Frontal cortex (tissue), 2 donors: ENCODE data around the genes INO80 and SPTBN5.

DNA sequence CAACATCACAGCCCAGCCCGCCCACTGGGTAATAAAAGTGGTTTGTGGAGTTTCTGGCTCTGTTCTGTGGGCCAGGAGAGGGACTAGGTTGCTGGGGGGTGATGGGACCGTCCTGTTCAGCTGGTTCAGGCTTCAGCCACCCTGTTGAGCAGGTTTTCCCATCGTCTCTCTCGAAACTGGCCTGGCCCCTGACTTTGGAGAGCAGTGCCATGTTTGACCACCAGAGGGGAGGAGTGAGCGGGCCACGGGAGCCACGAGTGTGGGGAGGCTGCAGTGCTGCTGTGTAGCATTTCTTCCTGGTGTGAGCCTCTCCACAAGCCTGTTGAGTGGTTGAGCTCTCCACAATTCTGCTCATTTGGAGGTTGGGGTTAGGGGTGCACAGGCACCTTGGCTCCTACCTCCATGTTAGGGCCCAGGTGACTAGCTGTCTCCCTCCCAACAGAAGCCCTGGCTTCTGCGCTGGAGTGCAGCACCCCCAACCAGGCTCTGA lies 13.8 kb downstream of the SPINT1 start:
- RAMPAGE, long total RNA = no peak

DNA sequence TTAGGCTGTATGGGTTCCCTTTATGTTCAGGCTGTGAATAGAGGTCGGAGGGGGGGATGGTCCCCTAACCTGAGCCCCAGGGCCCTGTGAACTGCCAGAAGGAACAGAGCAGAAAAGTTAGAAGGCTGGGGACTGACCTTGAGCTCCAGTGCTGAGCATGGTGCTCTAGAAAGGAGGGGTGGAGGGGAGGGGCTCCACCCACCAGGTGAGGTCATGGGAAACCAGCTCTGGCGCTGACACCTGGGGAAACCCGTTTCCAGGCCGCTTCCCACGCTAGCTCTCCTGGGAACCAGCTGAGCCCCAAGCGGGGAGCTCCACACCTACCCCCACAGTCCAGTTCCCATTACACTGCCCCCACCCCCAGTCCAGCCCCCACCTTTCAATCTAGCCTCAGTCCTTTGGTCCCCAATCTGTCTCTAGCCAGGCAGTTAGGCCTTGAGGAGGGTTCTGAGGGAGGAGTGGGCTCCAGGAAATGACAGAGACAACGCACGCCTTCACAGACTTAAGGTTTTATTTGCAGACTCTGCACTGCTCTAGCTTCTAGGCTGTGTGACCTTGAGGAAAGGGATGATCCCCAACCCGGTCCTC lies 2.2 kb downstream of the RHOV start:
- RAMPAGE, long total RNA = no peak

DNA sequence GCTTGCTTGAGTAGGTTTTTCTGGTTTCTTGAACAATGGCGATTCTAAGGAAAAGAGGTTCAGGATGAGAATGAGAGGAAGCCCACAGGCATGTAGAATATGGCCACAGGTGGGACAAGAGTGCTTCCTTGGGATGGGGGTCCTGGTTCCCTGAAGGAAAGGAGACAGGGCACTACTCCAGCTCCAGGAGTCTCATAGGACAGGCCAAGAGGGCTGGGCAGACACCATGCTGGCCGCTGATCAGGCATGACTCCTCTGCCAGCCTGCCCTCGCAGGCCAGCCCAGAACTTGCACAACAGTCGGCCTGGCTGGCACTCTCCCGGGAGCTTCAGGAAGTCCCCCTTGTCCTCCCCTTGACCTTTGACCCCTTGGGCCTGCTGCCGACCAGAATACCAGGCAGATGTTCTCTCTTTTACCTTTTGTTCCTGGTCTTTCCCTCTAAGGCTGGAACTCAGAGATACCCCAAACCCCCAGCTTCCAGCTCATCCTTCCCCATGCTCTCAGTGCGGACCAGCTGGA lies 15.4 kb downstream of the VPS18 start:
- RAMPAGE, long total RNA = no peak

DNA sequence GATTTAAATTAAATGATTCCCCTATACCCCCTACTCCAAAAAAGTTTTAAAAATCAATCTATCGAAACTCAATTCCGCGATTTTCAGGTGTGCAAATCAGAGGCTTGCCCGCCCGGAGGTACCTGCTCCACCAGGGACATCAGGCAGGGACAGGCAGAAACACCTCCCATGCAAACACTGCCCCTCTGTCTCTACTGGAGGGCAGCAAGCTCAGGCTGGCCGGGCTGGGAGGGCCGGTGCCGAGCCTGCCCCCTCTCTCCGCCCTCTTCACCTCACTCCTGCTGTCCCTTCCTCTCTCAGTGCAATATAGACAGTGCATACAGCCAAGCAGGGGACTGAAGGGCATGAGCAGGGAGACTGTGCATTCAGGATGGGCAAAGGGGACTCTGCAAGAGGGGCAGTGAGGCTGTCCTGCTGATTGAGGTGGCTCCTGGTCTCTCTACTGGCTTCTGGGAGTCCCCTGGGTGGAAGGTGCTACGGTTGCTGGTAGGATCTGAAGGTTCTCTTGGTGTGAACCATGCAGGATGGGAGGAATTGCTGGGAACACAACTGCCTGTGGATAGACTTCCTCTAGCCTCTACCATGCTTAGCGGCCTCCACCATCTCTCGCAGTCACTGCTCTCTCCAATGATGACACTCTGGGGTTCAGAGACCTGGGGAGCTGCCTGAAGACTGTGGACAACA lies 26.0 kb downstream of the CHAC1 start:
- RAMPAGE, long total RNA = no peak

DNA sequence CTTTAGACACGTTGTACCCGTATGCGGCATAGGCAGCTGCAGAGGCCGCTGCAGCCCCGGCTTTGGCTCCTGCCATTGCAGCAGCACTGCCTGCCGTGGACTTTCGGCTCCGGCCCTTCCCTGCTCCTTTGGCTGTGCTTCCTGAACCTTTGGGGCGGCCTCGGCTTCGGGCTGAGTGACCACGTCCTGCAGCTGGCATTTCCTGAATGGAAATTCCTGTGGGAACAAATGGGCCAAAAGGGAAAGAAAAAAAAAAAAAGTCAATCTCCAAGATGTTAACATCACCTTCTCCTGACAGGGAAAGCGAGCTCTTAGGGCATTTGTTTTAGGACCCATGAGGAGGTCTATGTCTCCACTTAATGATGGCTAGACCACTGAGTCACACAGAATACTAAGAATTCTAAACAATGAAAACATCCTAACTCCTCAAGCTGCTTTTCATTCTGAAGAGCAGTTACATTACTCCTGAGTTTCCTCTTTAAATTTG lies 29.6 kb downstream of the CHAC1 start:
- RAMPAGE, long total RNA = no peak

DNA sequence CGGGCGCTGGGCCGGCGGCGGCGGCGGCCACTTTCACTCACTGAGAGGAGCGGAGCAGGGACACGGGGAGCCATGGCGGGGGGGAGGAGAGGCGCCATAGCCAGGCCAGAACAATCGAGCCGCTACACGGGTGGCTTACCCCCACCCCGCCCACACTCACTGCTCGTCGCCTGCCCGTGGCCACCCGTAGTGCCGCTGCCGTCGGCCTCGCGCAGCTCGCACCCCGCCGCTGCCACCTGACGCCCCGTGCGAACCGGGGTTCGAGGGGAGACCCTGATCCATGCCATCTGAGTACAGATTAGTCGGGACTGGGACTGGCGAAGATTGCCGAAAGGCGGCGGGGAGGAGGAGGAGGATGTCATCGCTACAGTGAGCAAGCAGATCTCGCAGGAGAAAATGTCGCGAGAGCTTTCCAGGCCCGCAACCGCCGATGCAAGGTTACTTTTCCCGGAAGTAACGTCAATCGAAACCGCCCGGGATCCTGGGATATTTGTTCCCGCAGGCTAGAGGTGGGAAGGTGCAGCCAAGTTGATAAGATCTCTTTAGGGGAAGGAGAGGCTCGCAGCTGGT lies at the start of gene INO80:
Gene INO80, minus strand, starts transcription at position 98 of the 570 bp plus-strand sequence.
- RAMPAGE, long total RNA = no peak

DNA sequence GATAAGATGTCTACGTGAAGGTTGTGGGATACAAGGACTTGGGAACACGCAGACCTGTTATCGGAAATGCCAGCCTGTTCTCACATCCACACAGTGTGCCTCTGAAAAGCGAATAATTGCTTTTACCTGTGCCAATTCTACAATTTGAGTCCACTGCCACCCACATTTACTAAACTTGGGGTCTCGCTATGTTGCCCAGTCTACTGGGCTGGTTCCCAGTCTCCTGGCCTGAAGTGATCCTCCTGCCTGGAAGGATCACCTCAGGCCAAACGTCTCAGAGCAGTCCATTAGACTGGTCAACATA lies 780 bp upstream of the INO80 start:
- RAMPAGE, long total RNA = no peak

- RAMPAGE, long total RNA = no peak
These were observed 478 bp downstream of the NUSAP1 start for GRCh38 chr15:41333059-41333659.

DNA sequence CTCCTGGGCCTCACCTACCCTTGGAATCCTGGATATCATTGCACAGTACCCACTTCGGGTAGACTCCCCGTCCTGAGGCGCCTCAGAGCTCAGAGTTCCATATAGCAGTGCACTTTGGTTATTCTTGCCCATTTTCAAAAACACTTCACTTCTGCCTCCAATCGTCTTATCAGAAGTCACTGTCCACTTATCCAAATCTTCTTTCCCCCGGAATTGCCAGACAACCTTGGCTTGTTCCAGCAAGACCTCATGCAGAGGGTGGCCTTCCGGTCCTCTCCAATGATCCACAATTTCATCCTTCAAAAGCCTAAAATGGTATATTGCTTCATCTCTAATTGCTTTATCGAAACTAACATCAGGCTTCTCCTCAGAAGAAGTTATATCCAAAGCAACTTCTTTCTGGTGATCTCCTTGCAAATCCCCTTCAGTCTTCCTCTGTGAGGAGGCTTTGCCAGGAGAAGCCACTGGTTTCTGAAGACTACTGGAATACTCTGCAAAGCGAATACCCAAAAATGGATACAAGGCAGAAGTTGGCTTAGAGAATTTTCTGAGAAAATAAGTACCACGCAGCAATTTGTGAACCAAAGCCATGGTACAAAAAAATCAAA lies 5.7 kb downstream of the NDUFAF1 start:
- RAMPAGE, long total RNA = no peak

GRCh38 chr15:41477130-41477544 lies 16.5 kb upstream of the ITPKA start:
- RAMPAGE, long total RNA = no peak

GRCh38 chr15:41554808-41555007 lies 4.3 kb upstream of the TYRO3 start:
- RAMPAGE, long total RNA = no peak

DNA sequence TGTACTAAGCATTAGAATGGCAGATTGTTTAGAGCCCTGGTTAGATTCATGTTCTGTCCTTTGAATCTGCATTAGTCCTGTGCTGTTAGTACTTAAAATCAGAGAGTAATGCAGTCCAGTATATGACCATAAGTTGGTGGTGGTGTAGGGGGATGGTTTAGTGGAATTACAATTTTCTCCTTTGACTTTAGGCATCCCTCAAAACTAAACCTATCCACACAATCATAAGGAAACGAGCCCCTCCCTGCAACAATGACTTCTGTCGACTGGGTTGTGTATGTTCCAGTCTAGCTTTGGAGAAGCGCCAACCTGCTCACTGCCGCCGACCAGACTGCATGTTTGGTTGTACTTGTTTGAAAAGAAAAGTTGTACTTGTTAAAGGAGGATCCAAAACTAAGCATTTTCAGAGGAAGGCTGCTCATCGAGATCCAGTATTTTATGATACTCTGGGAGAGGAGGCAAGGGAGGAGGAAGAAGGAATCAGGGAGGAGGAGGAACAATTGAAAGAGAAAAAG lies 61.3 kb upstream of the MAPKBP1 start:
- RAMPAGE, long total RNA = no peak

- RAMPAGE, long total RNA = no peak
These were observed 14.9 kb downstream of the MAPKBP1 start for GRCh38 chr15:41789113-41789664.

- RAMPAGE, long total RNA = no peak
These were observed 24.9 kb downstream of the MAPKBP1 start for GRCh38 chr15:41799078-41799627.

DNA sequence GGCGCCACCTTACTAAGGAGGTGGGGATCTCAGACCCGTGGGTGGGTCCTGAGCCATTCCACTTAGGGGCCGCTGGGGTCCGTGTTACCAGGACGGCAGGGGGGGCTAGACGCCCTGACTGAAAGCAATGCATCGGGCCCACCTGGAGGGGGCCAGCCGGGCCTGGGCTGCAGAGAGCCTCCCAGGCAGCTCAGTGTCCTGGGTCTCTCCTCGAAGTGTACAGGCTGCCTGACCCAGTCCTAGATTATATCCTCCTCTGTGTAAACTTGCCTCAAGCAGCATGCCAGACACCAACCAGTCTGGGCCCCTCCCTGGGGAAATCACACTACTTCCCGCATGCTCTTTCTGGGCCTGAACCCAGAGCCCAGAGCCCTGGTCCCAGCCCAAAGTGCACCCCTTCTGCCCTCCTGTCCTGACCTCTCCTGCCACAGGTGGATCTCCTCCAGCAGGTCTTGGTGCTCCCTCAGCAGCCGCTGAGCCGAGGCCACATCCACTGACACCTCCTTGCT lies 15.9 kb downstream of the SPTBN5 start:
- RAMPAGE, long total RNA = no peak

DNA sequence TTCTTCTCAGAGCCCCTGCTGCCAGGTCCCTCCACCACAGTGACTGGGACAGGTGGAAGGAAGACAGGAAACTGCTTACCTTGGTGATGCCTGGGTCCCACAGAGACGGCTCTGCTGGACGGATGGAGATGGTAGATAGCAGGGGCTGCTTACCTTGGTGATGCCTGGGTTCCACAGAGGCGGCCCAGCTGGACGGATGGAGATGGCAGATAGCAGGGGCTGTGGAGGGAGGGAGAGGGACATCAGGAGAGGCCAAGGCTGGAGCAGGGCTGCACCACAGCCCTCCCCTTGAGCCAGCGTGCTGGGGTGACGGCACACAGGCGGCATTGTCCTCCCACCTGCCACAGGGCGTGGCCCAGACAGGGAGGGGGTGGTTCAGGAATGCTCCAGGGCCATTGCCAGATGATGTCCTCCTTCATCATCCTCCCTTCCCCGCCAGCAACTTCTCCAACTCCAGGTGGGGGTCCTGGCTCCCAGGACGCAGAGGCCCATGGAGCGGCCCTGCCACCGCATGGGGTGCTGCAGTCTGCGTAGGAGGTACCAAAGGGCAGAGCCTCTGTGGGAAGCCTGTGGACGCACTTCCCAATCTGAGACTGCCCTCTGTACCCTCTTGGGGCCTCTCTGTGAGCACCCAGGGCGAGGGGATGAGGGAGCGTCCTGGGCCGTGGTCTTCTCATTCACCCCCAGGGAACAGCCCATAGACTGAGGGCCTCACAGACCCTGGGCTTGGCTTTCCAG lies at the start of gene SPTBN5:
Gene SPTBN5, minus strand, starts transcription at position 308 of the 738 bp plus-strand sequence.
- RAMPAGE, long total RNA = no peak

- RAMPAGE, long total RNA = no peak
These were observed 9.7 kb downstream of the PLA2G4D start for GRCh38 chr15:42084444-42085242.

GRCh38 chr15:42155754-42156470 lies 524 bp downstream of the PLA2G4F start:
- RAMPAGE, long total RNA = no peak

- RAMPAGE, long total RNA = no peak
These were observed 11.8 kb upstream of the TMEM87A start for GRCh38 chr15:42285067-42285477.

- RAMPAGE, long total RNA = no peak
These were observed 52.5 kb downstream of the CAPN3 start for GRCh38 chr15:42411603-42412444.